ENCODE data around the genes GGT7 and DLGAP4.

GRCh38 chr20:34824125-34824561 lies 1.3 kb downstream of the NCOA6 start:
- RRBS, result no CpG with 5 or more reads among the region's 3 CpGs

DNA sequence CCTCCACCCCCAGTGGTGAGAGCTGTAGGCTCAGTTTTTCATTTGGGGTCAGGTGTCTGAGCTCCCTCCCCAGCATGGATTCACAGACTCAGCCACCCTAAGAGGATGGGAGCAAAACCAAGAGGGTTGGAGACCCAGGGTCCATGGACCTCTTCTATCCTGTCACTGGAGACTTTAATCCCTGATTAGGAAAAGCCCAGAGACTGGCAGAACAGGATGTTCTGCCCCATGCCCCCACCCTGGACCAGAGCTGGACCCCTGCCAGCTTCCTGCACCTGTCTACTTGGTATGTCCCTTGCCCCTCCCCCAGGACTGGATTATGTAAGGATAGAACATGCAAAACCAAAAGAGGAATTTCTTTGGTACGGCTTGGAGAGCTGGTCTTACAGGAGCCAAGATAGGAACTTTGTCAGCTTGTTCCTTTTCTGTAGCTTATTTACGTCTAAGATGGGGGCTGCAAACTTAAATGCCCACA lies 11.0 kb downstream of the GGT7 start:
- RRBS, result no CpG with 5 or more reads among the region's 2 CpGs

DNA sequence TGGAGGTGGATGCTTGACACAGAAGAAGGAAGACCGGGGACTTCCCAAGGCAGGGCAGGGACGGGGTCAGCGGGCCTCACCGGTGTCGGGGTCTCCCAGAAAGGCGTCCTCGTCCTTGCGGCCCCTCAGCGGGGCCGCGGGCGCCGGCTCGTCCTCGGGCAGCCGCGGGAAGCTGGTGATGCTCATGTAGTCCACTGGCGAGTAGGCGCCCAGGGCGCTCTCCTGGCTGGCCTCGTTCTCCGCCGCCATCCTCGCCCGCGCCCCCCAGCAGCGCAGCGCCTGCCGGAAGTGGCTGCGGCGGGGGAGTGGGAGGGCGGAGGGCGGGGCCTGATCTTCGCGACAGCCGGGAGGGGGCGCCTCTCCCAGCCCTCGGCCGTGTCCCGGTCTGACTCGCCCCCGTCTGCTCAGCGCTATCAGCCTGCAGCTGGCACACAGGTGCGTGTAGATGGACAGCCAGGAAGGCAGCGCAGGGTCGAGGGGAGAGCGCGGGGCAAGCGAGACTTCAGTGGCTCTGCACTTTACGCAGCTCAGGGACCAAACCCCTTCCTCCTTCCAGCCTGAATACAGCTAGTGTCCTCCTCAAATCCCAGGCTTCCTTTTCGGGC lies at the start of gene GGT7:
Gene GGT7, minus strand, starts transcription at position 290 of the 605 bp plus-strand sequence.
- RRBS, result 4% methylated on average over 25 of the region's 51 CpGs

- RRBS, result no CpG with 5 or more reads among the region's 4 CpGs
Observed at GRCh38 chr20:35038950-35039447, 53.6 kb downstream of the TRPC4AP start.

GRCh38 chr20:35271040-35271473 lies 6.9 kb downstream of the MMP24OS start:
- RRBS, result no CpG with 5 or more reads among the region's 5 CpGs

DNA sequence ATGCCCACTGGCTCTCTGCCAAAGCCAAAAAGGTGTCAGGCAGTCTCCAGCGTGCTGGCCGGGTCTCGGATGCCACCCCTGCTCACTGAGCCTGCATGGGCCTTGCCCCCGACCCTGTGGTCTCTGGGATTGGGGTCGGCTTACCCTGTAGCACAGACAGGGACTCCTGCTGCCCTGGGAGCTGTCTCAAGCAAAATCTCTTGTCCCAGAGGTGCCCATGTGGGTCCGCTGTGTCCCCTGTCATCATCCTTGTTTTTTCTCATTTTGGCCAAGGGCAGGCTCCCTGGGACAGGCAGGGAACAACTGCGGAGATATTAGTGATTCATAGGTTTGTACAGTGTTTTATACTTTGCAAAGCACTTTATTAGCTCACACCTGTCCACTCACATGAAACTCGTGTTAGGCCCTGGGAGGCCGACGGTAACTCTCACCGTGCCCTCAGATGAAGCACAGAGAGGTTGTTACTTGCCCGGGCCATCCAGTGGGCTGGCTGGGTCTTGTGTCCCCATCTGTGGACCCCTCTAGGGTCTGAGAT lies 1.8 kb downstream of the MMP24OS start:
- RRBS, result no CpG with 5 or more reads among the region's 12 CpGs

GRCh38 chr20:35285146-35285528 lies 565 bp upstream of the EIF6 start:
- RRBS, result no CpG with 5 or more reads among the region's 9 CpGs

DNA sequence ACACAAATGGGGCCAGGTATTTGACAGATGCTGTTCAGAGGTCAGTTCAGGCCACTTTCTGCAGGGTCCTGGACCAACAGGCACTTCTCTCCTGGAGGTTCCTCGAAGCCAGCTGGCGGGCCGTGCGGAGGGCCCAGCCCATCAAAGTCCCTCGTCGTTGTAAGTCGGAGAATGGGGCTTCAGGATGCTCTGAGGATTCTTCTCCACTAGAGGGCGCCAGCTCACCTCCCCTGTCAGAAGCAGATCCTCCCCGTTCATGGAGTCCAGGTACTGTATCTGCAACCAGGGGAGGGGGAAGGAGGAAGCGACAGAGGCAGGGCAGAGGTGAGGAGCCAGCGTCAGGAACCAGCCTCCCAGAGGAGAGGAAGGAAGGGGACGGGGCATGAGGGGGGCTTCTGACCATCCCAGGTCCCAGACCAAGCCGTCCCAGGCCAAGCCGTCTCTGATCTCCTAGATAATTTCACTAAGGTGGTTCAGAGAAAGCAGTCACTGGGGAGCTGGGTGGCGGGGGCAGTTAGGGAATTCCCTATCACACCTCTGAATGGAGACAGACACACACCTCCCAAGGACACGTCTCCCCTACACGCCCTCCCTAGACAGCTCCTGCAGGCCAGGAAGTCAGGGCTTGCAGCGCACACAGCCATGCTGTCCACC lies 11.7 kb upstream of the FAM83C start:
- RRBS, result no CpG with 5 or more reads among the region's 18 CpGs

DNA sequence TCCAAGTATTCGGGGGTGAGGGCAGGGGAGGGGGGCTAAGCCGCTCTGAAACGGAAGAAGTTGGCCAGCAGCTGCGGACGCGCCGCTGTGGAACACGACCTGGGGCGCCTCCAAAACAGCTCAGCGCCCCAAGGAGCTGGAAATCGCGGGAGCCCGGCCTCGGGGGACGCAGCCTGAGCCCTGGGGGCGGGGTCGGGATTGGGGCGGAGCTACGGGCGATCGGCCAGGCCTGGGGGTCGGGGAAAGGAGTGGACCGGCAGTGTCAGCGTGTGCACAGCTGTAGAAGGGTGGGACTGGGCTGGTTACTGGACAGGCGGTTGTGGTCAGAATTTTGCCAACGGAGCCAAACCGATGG lies 14.6 kb upstream of the SPAG4 start:
- RRBS, result 8% methylated on average over 5 of the region's 27 CpGs

DNA sequence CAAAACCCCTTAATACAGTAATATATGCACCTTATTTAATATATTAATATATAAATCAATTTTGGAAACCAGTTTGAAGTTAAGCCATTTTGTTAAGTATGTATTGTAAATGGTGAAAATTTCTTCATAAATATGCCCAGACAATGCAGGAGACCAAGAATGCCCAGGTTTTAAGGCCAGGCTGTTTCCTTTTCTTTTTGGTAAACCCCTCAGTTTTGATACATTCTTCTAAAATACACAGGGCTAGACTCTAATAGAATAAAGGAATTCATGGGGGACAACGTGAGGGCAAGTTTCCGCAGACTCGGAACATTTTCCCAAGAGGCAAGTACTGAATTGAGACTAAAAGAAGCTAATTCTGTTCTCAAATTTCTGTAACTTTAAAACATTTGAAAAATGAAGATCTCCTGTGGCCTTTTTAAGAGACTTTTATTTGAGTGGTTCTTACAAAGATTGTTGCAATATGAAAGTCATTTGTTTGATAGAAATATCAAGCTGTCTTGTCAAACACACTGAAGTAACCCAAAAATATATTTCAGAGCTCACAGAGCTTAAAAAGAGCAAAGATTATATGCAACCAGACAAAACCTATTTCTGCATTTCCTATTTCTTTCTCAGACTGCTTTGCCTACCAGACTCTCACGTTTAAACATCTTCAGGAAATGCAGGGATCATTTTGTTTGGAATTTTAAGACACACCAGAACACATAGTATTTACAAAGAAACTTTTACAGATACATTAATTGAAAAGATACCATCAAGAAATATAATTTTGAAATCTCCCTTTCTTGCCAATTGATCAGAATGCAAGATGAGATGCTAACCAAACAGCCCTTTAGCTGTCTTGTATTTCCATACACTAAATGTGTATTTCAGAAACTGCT lies 4.2 kb downstream of the ROMO1 start:
- RRBS, result no CpG with 5 or more reads among the region's 4 CpGs

GRCh38 chr20:35734830-35735947 lies 6.9 kb downstream of the RBM39 start:
- RRBS, result no CpG with 5 or more reads among the region's 6 CpGs

GRCh38 chr20:35738872-35739330 lies 3.2 kb downstream of the RBM39 start:
- RRBS, result no CpG with 5 or more reads among the region's 3 CpGs

- RRBS, result no CpG with 5 or more reads among the region's 12 CpGs
Observed at GRCh38 chr20:35862798-35863750, 91.2 kb downstream of the SCAND1 start.

- RRBS, result 4% methylated on average over 21 of the region's 66 CpGs
Observed at GRCh38 chr20:35953455-35954210, 669 bp downstream of the SCAND1 start.

- RRBS, result 7% methylated on average over 27 of the region's 86 CpGs
Observed at GRCh38 chr20:36064535-36065638, 89.7 kb upstream of the EPB41L1 start.

DNA sequence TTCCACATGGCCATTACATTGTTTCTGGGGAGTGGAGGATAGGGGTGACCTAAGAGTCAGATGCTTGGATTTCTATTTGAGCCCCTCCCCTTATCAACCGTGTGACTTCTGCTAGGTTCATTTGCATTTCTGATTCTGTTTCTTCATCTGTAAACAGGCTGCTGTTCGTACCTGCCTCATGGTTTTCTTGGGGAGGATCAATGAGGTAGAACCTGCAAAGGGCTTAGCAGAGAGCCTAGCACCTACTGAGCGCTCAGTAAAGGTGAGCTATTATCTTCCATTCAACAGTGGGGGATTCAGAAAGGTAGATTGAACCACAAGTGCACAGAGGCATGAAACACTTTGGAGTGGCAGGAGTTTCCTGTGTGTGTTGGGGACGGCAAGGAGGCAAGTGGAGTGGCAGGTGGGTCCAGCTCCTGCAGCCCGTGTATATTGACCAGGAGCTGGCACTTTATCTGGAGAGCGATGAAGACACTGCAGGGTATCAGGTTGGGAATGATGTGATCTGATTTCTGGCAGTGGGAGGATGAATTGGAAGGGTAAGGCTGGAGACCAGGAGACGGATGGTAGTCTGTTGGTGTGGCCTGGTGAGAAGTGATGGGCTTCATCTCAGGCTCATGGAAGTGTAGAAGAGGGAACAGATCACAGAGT lies 29.1 kb upstream of the EPB41L1 start:
- RRBS, result no CpG with 5 or more reads among the region's 7 CpGs

GRCh38 chr20:36218362-36219230 lies 17.7 kb upstream of the AAR2 start:
- RRBS, result 75% methylated on average over 5 of the region's 18 CpGs

- RRBS, result 3% methylated on average over 47 of the region's 97 CpGs
Observed at GRCh38 chr20:36306190-36306958, at the start of gene DLGAP4. Gene DLGAP4, plus strand, starts transcription at chr20:36306339.

GRCh38 chr20:36470538-36470744 lies 70.9 kb upstream of the MYL9 start:
- RRBS, result no CpG with 5 or more reads among the region's 2 CpGs

- RRBS, result no CpG with 5 or more reads among the region's 9 CpGs
Observed at GRCh38 chr20:36484236-36485077, 56.9 kb upstream of the MYL9 start.